Calu3 (cell line): ENCODE measurements around a stretch of chr3.

- PRO-cap: no peak
These were observed 280.7 kb downstream of the SHQ1 start for GRCh38 chr3:72567502-72567941.

DNA sequence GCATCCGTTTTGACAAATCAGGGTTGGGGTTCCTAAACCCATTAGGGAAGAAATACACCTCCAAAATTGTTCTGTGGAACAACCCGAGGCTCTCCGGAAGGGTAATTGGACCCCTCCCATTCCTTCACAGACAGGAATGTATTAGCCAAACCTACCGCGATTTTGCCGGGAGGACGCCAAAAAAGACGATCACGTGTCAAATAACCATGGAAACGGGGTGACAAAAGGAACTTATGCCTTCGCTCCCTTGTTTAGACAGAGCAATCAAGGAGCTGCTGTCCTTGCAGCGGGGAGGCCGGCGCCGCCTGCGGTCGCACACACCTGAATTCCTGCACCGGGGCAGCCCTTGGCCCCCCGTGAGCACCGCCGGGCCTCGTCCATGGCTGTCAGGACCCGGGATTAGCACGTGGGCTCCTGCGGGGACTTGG, 193.2 kb downstream of the SHQ1 start:
- PRO-cap: no peak

- PRO-cap: no peak
These were observed 121.1 kb downstream of the SHQ1 start for GRCh38 chr3:72727052-72727548.

- PRO-cap: no peak
These were observed 49.5 kb upstream of the PPP4R2 start for GRCh38 chr3:72947186-72947518.

GRCh38 chr3:72979478-72980137, 17.0 kb upstream of the PPP4R2 start:
- PRO-cap: no peak

DNA sequence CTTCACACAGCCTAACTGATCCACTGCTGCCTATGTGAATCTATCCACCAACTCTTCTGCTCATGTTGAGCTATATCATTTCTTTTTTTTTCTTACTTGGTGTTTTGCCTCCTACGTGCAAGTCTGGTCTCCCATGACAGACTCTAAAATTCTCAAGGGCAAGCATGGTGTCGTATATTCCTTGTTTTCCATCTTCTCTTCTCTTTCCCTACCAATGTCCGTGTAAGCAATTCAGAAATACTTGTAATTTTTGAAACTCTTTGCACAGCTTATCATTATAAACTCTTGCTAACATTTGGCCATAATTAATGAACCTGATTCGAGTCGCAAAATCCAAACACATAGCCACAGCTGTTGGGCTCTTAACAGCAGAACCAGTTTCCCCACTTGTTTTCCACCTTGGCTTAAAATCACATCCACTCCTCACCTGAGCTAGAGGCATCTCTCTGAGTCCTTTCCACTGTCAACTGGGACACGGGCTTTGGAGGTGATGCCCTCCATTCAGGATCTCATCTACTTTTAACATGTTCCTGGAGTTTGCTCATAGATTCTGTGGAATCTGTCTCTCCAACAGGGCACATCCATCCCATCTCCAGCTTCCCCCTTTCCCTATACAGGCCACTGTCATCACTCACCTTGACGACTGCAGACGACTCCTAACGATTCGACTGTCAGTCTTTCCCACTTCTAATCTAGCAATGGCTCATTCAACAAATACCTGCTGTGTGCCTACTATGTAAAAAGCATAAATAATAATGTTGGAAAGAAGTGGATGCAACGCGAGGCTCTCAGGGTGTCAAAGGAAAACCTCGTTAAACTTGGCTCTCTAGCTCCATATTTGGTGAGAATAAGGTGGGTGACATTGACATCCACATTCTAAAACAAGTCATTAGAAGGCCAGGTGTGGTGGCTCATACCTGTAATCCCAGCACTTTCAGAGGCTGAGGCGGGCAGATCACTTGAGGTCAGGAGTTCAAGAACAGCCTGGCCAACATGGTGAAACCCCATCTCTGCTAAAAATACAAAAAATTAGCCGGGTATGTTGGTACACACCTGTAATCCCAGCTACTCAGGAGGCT, 123.6 kb downstream of the PDZRN3 start:
- PRO-cap: no peak

DNA sequence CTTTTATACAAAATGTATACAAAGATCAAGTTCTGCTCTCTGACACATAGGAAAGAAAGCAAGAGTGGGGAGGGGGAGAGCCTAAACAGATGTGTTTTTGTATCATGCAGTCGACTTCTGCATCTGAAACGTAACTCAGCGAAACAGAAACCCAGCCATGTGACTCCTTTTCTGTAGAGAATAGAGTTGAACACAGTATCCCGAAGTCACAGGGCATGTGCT, 121.0 kb downstream of the PDZRN3 start:
- PRO-cap: no peak

DNA sequence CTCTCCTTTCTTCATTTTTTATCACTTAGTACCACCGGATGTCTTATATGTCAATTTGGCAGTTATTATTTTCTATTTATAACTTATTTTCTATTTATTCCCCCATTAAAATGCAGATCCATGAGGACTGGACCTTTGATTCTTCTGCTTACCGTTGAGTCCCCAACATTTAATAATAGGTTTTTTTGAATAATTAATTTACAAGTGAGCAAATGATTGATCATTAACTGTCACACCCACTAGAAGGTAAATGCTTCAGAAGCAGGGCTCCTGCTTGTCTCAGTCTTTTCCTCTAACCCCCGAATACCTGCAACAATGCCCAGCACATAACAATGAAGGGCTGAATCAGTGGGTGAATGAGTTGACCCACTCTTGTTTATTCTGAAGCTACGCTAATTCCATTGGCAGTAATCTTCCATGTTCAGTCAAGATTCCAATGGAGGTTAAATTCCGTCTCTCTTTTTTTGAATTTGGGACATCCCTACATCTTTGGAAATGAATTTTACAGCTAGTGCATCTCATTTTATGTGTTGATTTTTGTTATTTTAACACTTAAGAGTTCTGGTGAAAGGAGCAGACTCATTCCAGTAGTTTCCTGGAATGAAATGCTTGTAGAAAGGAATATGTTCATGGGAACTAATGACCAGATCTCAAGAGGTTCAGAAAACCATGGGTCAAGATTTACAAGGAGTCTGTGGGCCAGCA, 90.7 kb downstream of the PDZRN3 start:
- PRO-cap: no peak

- PRO-cap: no peak
These were observed 55.2 kb downstream of the PDZRN3 start for GRCh38 chr3:73569385-73570017.

DNA sequence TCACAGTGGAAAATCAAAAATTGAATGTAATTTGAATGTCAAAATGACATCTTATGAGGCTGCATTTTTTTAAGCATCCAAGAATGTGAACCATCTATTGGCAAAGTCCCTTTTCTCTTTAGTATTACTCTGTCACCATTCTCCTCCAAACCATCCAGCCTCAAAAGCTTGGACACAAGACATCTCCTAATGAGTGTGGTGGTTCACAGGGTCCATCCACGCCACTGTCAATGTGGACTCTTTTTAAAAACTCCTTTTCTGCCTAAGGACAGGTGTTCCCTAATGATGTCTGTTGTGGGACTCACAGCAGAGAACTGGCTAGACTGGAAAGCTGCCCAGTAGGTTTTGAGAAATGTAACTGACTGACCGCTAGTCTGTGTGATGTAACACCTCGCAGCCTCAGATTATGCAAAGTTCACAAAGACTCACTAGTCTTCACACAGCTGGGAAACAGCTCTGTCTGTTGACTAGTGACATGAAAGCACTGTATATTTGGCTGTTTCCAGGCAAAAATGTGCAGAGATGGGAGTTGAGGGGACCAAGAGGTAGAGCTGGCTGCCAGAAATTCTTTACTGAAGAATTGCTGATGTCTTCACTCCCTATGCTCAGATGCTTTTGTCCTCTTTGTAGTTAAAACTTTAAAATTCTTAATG, 10.4 kb downstream of the PDZRN3 start:
- PRO-cap: no peak

- PRO-cap: no peak
These were observed 188.7 kb upstream of the PDZRN3 start for GRCh38 chr3:73813531-73813820.

DNA sequence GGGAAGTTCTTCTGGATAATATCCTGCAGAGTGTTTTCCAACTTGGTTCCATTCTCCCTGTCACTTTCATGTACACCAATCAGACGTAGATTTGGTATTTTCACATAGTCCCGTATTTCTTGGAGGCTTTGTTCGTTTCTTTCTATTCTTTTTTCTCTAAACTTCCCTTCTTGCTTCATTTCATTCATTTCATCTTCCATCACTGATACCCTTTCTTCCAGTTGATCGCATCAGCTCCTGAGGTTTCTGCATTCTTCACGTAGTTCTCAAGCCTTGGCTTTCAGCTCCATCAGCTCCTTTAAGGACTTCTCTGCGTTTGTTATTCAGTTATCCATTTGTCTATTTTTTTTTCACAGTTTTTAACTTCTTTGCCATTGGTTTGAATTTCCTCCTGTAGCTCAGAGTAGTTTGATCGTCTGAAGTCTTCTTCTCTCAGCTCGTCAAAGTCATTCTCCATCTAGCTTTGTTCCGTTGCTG, 296.5 kb downstream of the CNTN3 start:
- PRO-cap: no peak

DNA sequence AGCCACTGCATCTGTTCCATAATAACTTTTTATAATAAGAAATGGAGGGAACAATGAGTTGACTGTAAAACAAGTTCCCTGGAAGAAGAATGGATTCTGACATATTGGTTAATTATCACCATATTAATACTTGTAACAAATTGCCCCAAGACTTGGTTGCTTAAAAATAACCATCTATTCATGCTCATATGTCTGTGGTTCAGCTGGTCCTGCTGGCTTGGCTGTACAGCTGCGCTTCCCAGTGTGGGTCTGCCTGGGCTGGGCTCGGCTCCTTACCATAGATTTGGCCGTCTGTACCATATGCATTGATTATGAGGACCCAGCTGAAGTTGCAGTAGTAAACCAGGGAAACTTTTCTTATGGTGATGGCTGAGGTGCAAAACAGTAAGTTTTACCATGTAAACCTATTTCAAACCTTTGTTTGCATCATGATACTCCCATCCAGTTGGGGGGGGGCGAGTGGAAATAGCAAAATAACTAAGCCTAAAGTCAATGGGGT, 15.3 kb upstream of the CNTN3 start:
- PRO-cap: unidirectional peak, plus-strand start at position 211 of the sequence

DNA sequence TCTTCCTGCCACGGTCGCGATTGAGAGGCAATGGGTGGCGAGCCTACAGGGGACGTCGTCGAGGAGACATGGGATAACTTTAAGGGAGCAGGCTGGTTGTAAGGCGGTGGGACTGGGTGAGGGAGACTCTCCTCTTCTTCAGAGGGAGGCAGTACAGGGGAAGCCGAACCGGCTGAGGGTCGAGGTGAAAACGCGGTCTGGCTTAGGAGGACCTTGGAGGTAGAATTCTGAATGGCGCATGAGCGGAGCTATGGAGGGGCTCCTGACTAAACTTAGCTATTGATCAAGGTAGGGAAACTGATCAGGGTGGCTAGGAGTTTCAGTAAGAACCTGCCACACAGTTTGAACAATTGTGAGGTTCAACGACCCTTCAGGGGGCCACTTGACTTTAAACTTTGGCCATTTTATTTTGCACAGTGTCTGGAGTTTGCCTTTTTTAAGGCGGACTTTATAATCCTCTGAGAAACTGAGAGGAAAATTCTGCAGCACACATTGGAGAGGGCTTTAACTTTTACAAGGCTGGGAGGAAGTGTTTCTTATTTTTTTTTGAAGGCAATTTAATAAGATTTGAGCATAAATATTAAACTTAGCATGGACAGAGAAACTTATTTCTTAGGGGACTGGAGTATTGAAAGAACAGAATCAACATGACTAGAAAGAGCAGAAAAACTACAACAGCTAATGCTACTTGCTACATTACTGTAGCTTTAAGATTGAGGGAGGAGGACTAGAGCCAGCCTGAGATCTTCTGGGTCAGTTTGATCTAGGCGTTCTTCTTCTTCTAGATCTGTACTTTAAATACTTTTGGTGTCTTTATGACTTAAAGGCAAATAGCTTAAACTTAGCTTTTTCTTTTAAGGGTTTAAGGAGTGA, 159.3 kb upstream of the FRG2C start:
- PRO-cap: no peak

DNA sequence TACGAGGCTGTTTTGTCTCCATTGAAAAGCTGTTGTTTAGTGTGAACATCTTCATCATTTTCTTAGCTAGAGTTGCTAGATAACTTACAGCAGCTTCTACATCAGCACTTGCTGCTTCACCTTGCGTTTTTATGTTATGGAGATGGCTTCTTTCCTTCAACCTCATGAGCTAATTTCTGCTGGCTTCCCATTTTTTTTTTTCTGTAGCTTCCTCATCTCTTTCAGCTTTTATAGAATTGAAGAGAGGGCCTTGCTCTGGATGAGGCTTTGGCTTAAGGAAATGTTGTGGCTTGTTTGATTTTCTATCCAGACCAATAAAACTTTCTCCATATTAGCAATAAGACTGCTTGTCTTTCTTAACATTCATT, 379.8 kb upstream of the ZNF717 start:
- PRO-cap: no peak

GRCh38 chr3:78872036-78872729, 895.6 kb downstream of the ROBO1 start:
- PRO-cap: no peak

GRCh38 chr3:79019314-79019941, 748.4 kb downstream of the ROBO1 start:
- PRO-cap: unidirectional peak, minus-strand start at chr3:79019419

DNA sequence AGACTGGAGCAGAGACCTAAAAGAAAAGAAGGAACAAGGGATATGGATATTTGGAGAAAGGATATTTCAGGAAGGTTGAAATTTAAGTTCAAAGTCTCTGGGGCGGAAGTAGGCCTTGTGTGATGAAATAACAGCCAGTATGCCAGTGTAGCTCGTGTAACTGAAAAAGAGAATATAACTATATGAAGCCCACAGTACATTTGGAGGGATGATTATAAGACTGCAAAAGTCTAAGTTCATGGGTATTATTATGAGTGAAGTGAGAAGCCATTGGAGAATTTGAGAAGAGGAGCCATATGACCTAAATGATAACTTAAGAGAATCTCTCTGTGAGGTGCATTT, 766.6 kb downstream of the GBE1 start:
- PRO-cap: no peak

DNA sequence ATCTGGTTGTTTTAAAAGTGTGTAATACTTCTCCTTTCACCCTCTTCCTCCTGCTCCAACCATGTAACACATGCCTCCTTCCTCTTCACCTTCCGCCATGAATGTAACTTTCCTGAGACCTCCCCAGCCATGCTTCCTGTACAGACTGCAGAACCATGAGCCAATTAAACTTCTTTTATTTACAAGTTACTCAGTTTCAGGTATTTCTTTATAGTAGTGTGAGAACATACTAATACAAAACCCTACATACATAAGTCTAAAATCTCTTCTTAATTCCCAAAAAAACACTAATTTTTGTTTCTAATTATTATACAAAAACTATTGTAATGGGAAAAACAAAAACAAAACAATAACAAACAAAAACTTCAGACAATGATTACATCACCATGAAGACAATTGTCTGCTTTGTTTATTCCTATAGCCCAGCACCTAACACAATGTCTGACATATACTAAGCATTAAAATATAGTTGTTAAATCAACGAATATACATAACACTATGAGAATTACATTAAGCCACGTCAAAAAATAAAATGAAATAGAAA, 29.7 kb downstream of the GBE1 start:
- PRO-cap: no peak

DNA sequence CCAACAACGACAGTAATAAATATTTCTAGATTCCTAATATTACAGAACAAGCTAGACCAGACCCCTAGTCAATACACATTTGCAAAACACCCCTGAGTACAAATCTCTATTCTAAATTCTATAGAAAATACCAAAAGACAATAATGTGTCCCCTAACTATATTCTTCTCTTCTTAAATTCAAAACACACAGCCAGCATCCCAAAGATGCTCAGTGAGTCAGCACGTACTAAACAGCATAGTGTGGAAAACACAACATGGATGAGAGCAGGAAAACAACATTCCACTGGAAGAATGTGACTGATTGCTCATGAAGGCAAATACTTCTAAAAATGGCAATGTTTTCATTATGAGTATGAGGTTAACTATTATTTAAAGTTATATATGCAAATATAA, 18.5 kb downstream of the GBE1 start:
- PRO-cap: no peak